Measurements from ENCODE around the genes IRF1 and RAD50.

DNA sequence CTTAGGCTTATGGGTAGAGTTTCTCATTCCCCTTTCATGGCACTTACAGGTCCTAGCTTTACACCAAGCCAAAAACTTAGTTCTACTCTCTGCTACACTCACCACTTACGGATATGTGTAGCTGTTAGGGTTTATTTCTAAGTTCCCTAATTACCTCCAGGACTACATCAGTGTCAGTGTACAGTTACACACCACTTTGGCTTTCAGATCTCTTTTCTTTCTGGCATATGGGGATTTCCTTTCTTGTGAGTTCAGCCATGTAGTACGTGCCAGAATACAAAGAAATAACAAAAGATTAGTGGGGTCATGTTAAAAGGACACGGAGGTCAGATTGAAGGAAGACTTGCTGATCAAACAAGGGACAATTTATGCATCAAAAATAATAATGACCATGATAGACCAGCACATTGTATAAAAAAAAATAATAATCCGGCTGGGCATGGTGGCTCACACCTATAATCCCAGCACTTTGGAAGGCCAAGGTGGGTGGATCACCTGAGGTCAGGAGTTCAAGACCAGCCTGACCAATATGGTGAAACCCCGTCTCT lies 41.8 kb downstream of the LYRM7 start:
- PRO-cap = no peak
- RRBS = no CpG with 5 or more reads among the region's 5 CpGs

- PRO-cap = no peak
- RRBS = no CpG with 5 or more reads among the region's 3 CpGs
Measured at GRCh38 chr5:131225249-131225776, 38.5 kb upstream of the CDC42SE2 start.

- PRO-cap = no peak
- RRBS = no CpG with 5 or more reads among the region's 1 CpG
Measured at GRCh38 chr5:131245211-131245615, 18.6 kb upstream of the CDC42SE2 start.

- PRO-cap = no peak
- RRBS = no CpG with 5 or more reads among the region's 3 CpGs
Measured at GRCh38 chr5:131280898-131281528, 17.2 kb downstream of the CDC42SE2 start.

DNA sequence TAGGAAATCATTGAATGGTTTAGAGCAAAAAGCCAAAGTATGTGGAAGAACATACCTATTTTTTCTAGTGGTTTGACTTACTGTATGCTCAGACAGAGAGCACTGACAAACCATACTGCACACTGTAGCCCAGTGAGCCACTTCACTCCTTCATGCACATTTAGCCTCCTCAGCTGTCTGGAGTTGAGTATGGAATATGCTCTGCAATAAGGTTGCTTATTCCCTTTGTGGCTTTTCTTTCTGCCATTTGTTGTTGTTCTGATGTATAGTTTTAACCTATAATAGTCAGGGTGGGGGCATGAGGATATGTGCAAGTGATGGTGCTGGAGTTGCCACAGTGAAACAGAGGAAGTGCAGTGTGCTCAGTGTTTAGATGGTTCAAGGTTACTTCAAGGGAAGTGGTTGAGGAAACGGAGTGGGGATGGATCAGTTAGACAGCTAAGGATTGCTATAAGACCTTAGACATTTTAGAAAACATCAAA lies 100.7 kb downstream of the CDC42SE2 start:
- PRO-cap = no peak
- RRBS = no CpG with 5 or more reads among the region's 1 CpG

GRCh38 chr5:131382211-131382781 lies 118.4 kb downstream of the CDC42SE2 start:
- PRO-cap = no peak
- RRBS = no CpG with 5 or more reads among the region's 1 CpG

DNA sequence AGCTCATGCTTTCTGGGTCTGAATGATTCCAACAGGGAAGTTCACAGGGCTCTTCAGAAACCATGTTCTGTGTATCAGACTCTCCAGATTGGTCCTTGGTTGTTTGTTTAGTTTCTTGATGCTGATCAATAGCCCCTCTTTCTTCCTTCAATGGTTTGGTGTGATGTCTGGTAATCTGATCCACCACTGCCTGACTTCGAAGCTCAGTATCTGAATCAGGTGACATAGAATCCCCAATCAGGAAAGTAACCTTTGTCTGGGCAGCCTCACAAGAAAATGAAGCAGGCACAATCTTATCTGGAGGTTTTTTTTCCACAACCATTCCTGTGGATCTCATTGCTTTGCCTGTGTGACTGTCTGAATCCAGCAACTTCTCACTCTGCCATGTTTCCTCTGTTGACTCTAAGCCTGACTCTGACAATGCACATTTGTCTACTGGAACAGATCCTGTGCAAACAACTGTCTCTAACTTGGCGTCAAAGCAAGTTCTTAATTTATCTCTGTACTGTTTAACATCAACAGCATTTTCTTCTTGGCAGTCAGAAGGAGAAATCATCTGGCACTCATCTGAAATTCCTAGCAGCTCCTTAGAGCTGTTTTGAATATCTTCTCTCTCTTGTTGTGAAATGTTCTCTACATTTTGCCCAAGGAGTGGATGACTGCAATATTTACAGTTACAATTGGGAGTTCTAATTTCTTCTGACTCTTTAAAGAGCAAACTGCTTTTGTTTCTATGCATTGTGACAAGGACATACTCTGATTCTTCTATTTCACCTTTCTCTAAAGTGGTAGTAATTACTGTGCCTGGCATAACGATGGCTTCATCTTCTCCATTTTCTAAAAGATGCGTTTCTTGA lies 37.1 kb upstream of the RAPGEF6 start:
- PRO-cap = unidirectional peak, minus-strand start at position 378 of the sequence
- RRBS = no CpG with 5 or more reads among the region's 4 CpGs

- PRO-cap = no peak
- RRBS = no CpG with 5 or more reads among the region's 4 CpGs
Measured at GRCh38 chr5:131713724-131714319, 78.8 kb upstream of the RAPGEF6 start.

DNA sequence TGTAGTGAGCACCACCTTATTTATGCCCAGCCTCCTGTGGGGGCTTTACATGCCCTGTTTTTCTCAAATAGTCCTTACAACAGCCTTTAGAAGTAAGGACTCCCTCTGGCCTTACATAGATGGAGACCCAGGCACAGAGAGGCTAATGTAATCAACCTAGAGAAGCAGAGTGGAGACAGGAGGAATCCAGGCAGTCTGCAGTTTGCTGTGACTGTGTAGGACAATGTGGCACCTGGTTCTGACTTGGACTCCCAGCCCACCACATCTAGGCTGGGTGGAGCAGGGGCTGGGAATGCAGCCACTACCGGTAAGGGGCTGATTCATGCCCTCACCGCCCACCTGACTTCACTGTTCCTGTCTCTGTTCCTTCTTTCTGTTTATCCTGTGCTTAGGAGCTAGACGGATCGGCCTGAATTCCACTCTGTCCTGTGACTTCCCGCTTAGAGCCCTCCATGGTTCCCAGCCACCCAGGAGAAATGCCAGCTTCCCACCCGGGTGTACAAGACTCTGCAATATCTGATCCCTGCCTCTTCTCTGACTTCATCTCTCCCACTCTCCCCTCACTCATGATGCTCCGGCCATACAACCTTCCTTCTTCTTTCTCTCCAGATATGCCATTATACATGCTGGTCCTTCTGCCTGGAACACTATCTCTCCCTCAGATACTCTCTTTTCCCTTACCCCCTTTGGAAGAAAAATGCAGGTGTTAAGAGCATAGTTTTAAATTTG lies 2.6 kb downstream of the PDLIM4 start:
- PRO-cap = bidirectional peak, plus-strand start at position 380 of the sequence, minus-strand start at position 240 of the sequence
- RRBS = 76% methylated on average over 2 of the region's 7 CpGs

DNA sequence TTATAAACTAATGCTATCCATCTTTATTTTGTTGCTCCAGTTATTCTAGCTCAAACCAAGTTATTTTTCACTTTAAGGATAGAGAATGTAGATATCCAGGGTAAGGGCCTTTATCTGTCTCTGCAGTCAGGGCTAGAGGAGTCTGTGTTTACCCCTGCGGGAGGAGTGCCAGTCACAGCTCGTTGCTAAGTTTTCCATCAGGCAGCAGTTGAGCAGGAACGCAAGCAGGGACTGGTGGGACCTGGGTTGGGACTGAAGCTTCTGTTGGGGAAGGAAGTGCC lies 6.3 kb downstream of the SLC22A4 start:
- PRO-cap = no peak
- RRBS = no CpG with 5 or more reads among the region's 3 CpGs

GRCh38 chr5:132386601-132387404 lies 17.3 kb downstream of the SLC22A5 start:
- PRO-cap = no peak
- RRBS = 13% methylated on average over 2 of the region's 13 CpGs

DNA sequence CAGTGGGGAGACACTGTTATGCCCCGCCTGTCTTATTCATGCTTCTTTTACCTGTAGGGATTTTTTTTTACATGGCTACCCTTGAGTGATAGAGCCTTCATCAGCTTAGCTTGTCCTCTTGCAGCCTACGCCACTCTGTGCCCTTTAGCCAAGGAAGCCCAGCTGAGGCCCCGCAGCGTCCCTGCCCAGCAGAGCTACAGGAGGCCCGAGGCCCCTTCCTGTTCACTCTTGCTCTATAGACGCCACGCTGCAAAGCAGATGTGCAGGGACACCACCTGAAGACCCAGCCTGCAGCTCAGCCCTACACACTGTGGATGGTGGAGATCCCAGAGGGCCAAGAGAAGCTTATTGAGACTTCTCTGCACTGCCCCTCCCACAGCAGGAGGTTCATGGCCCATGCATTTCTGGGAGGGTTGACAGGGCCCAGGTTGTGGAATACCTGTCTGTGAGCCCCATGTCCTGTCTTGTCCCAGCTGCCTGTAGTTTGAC lies 33.6 kb downstream of the IRF1 start:
- PRO-cap = no peak
- RRBS = no CpG with 5 or more reads among the region's 7 CpGs

DNA sequence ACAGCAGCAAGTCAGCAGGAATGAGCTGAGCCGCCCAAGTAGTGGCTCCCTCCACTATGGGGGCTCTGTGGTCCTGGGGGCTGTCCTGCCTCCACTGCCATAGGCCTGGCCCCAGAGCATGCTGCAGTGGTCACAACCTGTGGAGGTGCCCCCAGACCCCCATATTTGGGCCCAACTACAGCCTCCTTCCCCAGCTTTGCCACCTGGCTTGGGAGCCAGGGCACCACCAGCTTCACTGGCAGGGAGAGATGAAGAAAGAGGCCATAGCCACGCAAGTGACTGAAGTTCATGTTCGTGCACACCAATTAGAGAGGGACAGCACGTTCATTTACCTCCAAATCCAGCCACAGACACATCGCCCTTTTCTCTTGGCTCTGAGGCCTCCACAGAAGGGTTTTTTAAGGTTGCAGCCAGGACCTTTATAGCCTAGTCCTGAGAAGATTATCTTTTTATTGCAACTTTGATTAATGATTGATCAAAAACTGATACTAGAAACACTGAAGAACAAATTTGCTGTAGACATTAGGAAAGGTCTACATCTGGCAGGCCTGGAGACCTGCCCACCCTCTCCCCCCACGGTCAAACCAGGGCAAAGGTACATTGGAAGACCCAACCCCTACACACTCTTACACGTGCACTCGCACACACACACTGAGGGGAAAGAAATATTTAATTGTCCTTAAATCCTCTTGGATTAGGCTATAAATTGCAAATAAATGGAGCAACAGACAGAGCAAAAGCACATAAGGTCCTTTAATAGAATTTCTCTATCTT lies 27.3 kb downstream of the IRF1 start:
- PRO-cap = no peak
- RRBS = no CpG with 5 or more reads among the region's 8 CpGs

DNA sequence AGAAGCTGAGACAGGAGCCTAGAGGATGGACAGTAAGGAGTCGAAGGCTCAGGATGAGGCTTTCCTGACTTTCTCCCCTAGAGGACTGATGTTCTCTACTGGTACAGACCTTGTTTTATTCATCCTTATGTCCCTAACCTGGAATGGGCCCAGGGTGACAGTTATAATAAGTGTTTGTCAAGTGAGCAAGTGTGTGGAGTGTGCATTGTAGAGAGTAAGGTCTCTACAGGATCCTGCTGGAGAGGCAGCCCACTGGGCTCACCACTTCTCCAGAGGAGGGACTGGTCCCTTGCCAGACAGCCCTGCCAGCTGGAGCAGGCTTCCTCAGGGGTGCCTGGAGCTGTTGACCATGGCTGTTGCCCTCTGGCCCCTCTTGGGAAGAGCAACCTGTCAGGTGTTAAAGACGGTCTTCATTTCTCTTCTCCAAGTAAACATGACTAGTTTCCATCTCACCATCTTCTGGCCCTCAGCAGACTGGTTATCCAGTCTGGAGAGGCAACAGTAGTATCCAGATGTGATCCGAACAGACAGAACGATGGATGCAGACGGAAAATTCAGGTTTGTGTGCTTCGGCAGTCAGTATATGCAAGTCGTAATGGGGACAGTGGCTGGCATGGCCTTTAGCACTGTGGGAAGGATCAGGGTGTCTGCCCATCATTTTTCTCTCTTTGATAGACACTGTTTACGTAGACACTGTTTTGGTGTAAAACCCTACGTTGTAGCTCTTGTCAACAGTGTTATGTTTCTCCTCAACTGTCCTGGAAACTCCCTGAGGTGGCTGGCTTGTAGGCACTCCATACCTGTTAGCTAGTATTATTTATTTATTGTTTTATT lies 19.9 kb downstream of the IRF1 start:
- PRO-cap = no peak
- RRBS = no CpG with 5 or more reads among the region's 9 CpGs

DNA sequence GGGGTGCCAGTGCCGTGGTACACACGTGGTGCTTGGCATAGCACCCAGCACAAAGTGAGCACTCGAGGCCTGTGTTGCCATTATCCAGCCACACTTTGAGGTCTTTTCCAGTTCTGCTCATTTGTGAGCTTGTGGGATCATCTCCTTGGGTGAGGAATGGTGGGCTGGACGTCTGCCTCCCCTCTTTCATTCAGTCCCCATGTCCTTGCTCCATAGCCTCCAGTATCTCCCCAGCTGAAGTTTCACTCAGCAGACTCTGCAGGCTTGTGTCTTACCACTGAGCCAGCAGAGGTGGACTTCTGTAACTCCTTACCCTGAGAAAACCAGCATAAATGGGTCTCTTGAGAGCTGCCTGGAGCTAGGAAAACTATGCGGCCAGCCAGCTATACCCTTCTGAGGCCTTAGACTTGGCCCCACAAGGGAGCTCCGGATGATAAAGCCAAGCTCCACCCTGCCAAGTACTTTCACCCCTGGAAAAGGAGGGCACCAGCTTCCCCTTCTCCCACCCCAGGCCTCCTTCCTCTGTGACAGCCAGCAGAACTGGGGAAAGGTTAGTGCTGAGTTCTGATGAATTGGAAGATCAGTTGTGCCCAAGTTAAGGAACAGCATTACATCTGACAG lies 12.2 kb downstream of the IRF1 start:
- PRO-cap = no peak
- RRBS = no CpG with 5 or more reads among the region's 6 CpGs

- PRO-cap = no peak
- RRBS = no CpG with 5 or more reads among the region's 5 CpGs
Measured at GRCh38 chr5:132485027-132485373, 5.6 kb downstream of the IRF1 start.

- PRO-cap = bidirectional peak, plus-strand start at chr5:132490304, minus-strand start at chr5:132490303; bidirectional peak, plus-strand start at chr5:132491020, minus-strand start at chr5:132490773
- RRBS = 2% methylated on average over 71 of the region's 120 CpGs
Measured at GRCh38 chr5:132489856-132490883, at the start of gene IRF1. IRF1 (minus strand) TSS chr5:132490773.

GRCh38 chr5:132491305-132491821 lies 790 bp upstream of the IRF1 start:
- PRO-cap = no peak
- RRBS = no CpG with 5 or more reads among the region's 13 CpGs

DNA sequence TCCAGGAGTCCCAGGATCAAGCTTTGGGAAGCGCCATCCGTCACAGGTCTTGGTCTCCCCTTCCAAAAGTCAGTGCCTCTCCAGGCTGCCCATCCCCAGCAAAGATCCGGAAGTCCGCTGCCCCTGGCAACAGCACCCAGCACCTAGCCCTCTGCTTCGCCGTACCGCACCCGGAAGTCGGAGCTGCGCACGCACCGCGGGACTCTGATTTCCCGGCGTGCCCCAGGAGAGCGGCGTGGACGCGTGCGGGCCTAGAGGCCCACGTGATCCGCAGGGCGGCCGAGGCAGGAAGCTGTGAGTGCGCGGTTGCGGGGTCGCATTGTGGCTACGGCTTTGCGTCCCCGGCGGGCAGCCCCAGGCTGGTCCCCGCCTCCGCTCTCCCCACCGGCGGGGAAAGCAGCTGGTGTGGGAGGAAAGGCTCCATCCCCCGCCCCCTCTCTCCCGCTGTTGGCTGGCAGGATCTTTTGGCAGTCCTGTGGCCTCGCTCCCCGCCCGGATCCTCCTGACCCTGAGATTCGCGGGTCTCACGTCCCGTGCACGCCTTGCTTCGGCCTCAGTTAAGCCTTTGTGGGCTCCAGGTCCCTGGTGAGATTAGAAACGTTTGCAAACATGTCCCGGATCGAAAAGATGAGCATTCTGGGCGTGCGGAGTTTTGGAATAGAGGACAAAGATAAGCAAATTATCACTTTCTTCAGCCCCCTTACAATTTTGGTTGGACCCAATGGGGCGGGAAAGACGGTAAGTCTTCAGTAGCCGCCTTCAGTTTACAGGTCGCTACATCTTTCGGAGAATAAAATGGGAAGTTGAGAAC lies at the start of gene RAD50:
TSS of gene RAD50 (plus strand) at position 262 of the 811 bp plus-strand sequence.
- PRO-cap = bidirectional peak, plus-strand start at position 266 of the sequence, minus-strand start at position 158 of the sequence
- RRBS = 1% methylated on average over 36 of the region's 57 CpGs

DNA sequence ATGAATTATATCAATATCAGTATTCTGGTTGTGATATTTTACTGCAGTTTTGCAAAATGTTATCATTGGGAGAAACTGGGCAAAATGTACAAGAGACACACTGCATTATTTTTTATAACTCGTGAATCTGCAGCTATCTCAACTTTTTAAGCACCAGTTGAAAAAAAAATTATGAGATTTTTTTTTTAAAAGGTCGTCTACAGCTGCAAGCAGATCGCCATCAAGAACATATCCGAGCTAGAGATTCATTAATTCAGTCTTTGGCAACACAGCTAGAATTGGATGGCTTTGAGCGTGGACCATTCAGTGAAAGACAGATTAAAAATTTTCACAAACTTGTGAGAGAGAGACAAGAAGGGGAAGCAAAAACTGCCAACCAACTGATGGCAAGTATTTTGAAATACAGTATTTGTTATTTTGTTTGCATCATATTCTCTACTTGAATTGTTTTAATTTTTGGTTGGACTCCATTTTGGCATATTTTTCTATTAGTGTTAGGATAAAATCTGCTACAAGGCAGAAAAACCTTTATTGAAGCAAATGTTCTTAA lies 31.8 kb downstream of the RAD50 start:
- PRO-cap = no peak
- RRBS = no CpG with 5 or more reads among the region's 5 CpGs

All from kidney (tissue), 2 donors.